NCI-H460 (cell line): Measurements from ENCODE around the genes NAIP and MRPS27.

DNA sequence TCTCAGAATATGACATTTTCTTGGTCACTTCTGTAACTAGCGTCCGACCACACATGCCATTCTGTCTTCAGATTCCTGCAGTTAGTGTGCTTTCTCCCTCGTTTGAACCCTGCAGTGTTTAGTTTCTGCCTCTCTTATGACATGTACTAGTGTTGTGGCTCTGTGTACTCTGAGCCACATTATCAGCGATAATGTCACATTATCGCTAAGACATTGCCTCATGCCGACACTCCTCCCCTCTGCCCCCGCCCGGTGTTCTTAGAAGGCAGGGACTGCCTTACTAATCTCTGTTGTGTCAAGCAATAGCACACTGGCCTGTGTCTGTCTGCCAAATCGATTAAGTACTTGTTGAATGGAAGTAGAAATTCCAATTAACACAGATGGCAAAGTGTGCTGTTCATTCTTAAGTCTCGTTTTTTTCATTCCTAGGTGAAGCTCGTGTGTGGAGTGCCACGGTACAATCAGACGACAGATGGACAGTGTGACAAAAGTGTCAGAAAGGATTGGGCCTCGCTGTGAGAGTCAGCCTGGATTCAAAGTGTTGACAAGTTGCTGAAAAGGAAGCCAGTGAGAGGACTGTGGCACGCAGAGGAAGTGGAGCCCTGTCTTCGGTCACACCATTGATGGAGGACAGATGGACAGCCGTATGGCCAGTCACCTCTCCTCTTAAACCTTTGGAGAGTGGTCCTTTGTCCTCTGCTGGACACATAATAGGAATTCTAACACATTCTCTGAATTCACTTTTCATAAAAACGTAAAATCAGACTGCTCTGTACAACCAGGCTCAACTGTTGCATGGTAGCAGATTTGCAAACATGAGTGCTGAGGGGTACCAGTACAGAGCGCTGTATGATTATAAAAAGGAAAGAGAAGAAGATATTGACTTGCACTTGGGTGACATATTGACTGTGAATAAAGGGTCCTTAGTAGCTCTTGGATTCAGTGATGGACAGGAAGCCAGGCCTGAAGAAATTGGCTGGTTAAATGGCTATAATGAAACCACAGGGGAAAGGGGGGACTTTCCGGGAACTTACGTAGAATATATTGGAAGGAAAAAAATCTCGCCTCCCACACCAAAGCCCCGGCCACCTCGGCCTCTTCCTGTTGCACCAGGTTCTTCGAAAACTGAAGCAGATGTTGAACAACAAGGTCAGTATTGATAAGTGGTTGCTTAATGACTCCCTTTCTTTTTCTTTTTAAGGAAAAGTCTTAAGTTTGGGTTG, 10.7 kb downstream of the PIK3R1 start:
RAMPAGE:
- cytosol, long total RNA: no peak
- long total RNA: no peak
- nucleus, long total RNA: no peak

GRCh38 chr5:68263946-68264282, 48.4 kb downstream of the PIK3R1 start:
RAMPAGE:
- cytosol, long total RNA: no peak
- long total RNA: no peak
- nucleus, long total RNA: no peak

RAMPAGE:
- cytosol, long total RNA: no peak
- long total RNA: no peak
- nucleus, long total RNA: no peak
Measured at GRCh38 chr5:68265808-68266445, 50.4 kb downstream of the PIK3R1 start.

RAMPAGE:
- cytosol, long total RNA: no peak
- long total RNA: no peak
- nucleus, long total RNA: no peak
Measured at GRCh38 chr5:68268463-68269233, 53.1 kb downstream of the PIK3R1 start.

GRCh38 chr5:68300524-68301125, 85.1 kb downstream of the PIK3R1 start:
RAMPAGE:
- cytosol, long total RNA: no peak
- long total RNA: no peak
- nucleus, long total RNA: no peak

DNA sequence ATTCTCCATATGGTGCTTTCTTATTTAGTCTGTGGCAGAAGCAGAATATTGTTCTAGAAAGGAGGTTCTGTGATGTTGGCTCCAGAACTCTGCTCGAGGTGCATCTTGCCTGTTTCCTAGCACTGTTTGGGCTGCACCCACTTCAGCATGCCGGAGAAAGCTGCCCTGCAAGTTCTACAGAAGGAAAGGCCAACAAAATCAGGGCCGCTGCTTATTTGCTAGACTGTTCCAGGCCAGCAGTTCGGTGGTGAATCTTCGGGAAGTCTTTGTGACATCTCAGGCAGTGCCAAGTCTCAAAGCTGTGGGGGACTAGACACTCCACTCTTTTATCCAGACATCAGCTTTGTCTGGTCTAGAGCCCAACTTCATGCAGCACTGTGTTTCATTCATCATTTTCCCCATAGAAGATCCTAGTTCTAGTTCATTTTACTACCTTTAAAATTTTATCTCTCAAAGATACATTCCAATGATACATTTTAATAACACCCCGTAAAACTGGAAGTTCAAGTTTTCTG, 91.1 kb downstream of the PIK3R1 start:
RAMPAGE:
- cytosol, long total RNA: no peak
- long total RNA: no peak
- nucleus, long total RNA: no peak

RAMPAGE:
- cytosol, long total RNA: no peak
- long total RNA: no peak
- nucleus, long total RNA: no peak
Measured at GRCh38 chr5:69075639-69076238, 18.1 kb upstream of the SLC30A5 start.

GRCh38 chr5:69333679-69334002, 1.0 kb upstream of the CCDC125 start:
RAMPAGE:
- cytosol, long total RNA: no peak
- long total RNA: no peak
- nucleus, long total RNA: no peak

DNA sequence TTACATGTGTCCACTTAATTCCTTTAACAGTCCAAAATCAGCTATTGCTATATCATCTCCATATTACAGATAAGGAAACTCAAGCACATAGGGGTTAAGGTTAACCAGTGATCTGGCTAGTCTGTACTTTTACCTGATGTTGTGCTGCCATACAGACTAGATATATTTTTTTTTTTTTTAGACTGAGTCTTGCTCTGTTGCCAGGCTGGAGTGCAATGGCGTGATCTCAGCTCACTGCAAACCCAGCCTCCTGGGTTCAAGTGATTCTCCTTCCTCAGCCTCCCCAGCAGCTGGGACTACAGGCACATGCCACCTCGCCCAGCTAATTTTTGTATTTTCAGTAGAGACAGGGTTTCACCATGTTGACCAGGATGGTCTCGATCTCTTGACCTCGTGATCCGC, at the start of gene NAIP:
Gene NAIP (minus strand): TSS at position 142 of the 402 bp plus-strand sequence.
RAMPAGE:
- cytosol, long total RNA: no peak
- long total RNA: no peak
- nucleus, long total RNA: no peak

GRCh38 chr5:71748321-71748887, 29.3 kb downstream of the CARTPT start:
RAMPAGE:
- cytosol, long total RNA: no peak
- long total RNA: no peak
- nucleus, long total RNA: no peak

DNA sequence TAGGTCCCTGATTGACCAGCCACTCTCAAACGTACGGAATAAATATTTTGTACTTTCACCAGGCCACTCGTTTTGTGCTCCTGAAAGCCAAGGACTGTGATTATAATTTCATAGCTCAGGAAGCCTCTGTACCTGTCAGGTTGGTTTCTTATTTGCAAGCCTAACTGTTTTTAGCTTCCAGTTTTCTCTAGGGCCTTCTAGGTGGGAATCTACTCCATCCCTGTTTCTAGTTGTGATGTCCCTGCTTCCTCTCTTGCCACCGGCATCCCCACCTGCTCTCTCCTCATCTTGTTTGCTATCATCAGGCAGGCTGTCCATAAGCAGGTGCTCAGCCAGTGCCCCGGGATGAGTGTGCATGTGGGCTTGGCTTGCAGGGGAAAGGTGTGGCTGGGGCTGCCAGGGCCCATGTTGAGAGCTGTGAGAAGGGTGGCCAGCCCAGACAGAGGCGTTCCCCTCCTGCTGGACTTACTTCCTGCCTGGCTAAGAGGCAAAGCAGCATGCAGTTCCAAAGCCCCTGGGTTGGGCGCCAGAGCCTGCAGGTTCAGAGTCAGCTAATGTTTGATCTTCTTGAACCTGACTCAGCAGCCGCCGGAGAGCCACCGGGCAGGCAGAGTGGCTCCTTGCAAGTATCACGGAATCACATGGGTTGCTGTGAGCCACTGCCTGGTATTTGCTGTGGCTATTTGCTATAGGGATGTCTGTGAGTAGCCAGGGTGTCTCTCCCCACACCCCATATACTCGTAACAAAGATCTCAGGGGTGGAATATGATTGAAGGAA, 168.5 kb upstream of the MAP1B start:
RAMPAGE:
- cytosol, long total RNA: no peak
- long total RNA: no peak
- nucleus, long total RNA: no peak

GRCh38 chr5:72242852-72243593, 77.0 kb downstream of the MRPS27 start:
RAMPAGE:
- cytosol, long total RNA: no peak
- long total RNA: no peak
- nucleus, long total RNA: no peak

GRCh38 chr5:72319564-72320482, at the start of gene MRPS27:
TSS of gene MRPS27 (minus strand) at chr5:72320240.
RAMPAGE:
- cytosol, long total RNA: start-site peak on the minus strand at chr5:72320219-72320229, 91 and 20 reads in 2 replicates
- long total RNA: no peak
- nucleus, long total RNA: start-site peak on the minus strand at chr5:72320222-72320234, 187 and 185 reads in 2 replicates; start-site peak on the plus strand at chr5:72320364-72320400, 44 and 98 reads in 2 replicates

DNA sequence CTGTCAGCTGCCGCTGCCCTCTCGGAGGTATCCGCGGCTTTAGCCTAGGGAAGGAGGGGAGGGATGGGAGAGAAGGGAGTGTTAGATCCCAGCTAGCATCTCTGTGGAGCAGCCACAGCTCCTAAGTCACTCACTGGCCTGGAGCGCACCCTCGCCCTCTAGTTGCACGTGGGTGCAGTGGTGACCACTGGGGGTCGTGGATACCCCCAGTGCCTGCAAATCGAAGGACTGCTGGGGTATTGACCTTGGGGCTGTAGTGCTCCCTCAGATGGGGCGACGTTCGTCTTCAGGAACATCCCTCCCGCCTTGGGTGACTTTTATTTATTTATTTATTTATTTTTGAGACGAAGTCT, 286 bp downstream of the PTCD2 start:
RAMPAGE:
- cytosol, long total RNA: no peak
- long total RNA: no peak
- nucleus, long total RNA: no peak

DNA sequence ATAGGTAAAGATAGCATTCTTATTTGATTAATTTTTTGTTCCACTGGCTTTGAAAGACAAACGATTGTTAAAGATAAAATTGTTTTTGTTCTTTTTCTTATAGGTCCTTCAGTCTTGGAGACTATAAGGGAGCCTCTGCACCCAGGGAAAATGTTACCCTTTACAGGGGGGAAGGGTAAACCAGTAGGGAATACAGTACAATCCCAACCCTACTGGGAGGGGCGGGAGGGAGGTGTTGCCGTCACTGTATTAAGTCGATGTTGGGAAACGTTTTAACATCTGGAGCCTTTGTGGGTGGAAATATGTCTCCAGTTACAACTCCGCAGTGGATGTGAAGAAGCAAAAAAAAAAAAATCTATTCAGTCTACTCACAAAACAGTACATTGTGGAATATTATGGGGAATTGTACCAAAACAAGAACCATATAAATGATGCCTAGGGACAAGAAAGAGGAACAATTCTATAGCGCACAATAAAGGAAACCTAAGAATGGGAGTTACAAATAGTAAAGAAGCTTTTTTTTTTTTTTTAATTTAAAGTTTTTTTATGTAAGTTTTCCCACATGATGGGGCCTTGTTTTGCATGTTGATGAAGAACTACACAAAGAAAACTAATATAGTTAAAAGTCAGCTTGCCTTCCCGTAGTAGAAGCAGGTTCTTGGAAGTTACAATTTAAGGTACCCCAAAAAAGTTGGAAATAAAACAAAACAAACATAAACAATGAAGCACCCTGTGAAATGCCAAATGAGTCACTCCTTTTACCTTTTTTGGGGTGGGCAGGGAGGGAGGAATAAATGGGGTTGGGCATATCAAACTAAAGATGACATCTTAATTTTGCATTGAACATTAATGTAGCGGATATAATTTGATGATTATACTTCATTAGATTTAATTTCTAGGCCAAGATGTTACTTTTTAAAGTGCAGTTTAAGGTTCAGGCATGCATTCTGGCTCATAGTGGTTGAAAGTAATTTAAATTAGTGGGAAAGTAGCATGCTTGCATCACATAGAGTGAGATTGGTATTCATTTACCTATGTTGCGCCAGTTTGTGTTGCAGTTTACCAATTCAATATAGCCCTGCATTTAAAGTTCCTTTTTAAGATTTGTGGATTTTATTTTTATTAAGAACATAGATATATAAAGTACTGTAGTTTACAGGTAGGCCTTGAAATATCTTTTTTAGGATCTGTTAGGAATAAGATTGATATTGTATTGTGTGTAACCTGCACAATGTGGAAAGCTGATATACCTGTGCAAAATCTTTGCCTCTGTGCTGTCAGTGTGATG, 46.8 kb upstream of the FCHO2 start:
RAMPAGE:
- cytosol, long total RNA: no peak
- long total RNA: no peak
- nucleus, long total RNA: no peak

RAMPAGE:
- cytosol, long total RNA: no peak
- long total RNA: no peak
- nucleus, long total RNA: no peak
Measured at GRCh38 chr5:72951723-72952557, 3.9 kb upstream of the FCHO2 start.

GRCh38 chr5:73008794-73009233, 53.0 kb downstream of the FCHO2 start:
RAMPAGE:
- cytosol, long total RNA: no peak
- long total RNA: no peak
- nucleus, long total RNA: no peak

GRCh38 chr5:73119089-73120232, 914 bp upstream of the TMEM171 start:
RAMPAGE:
- cytosol, long total RNA: no peak
- long total RNA: no peak
- nucleus, long total RNA: no peak

RAMPAGE:
- cytosol, long total RNA: no peak
- long total RNA: no peak
- nucleus, long total RNA: no peak
Measured at GRCh38 chr5:73540230-73540681, 25.2 kb downstream of the ANKRA2 start.

DNA sequence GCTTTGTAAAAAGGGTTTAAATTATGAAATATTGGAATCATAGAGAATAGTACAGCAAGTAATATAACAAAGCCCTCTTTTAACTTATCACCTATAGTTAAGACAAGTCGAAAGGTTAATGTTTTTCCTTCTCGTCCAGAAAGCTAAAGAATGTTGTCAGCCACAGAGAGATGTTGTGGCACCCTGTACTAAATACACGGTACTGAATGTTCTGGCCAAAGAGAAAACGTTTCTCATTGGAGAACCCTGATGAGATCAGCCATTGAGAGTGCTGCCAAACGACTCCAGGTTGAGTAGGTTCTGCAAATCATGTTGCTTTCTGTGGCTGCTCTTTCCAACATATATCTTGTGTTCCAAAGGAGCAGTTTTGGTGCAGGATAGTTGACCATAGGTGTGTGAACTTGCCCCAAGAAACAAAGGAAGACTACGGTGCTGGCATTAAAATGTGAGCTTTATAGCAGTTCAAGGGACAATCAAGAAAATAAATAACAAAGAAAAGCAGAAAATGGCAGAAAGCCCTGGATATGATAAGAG, 102.5 kb downstream of the ARHGEF28 start:
RAMPAGE:
- cytosol, long total RNA: no peak
- long total RNA: no peak
- nucleus, long total RNA: no peak